Panc1 (cell line): ENCODE measurements around the gene PSMC1.

GRCh38 chr14:88322973-88323160 is 202 bp downstream of the KCNK10 start:
- RRBS, 2 experiments: 6% methylated on average over 6 of the region's 10 CpGs; no CpG with 5 or more reads in 1 of the 2 experiments

GRCh38 chr14:88551848-88552523 is 2.8 kb downstream of the PTPN21 start:
- RRBS, 2 experiments: 8% methylated on average over 5 of the region's 29 CpGs; no CpG with 5 or more reads in 1 of the 2 experiments

DNA sequence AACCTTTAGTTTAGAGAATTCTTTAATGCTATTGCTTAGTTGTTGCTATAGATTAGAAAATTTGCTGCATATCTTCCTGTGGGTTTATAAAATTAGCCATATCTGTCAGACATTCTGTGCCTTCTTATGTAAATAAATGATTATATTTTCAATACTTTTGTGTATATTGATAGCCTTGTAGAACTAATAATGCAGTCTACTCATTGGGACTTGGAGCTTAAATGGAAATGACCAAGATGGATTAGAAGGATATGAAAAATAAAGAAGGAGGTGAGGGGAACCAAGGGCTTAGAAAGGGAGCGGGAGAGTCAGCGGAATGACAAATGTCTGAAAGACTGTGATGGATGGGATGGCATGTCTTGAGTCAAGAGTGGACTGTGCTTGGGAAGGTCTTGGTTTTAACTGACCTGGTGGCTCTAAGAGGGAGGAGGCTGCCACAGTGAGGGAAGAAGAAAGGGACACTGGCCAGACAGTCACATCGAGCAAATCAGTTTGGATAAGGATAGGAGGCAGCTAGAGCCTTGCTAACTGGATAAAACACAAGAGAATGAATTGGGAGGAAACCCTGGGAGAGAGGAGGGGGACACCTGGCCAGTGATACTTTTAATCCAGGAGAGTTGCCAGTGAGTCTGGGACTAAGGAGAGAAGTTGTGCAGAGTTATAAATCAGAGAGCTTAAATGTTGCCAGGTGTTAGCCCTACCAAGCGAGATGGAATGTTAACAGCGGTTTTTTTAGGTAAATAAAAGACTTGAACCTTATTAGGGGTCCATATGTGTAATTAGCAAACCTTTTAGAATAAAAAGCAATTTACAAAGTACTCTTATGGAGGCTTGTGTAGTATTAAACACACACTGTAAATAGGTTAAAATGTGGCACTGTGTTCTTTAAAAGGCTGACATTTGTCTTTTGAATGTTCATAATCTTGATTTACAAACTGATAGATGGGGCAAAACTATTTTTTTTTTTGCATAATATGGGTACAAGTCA is 9.6 kb downstream of the TTC8 start:
- RRBS, 2 experiments: no CpG with 5 or more reads among the region's 5 CpGs

DNA sequence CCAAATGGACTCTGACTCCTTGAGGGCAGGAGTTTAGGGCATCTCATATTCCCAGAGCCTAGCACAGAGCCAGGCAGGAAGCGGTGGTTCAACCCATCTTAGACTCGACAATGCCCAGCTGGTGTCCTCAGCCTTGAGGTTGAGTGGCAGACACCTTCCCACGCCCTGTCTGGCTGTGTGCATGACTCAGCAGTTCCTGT is 176.0 kb downstream of the TTC8 start:
- RRBS, 2 experiments: no CpG with 5 or more reads among the region's 3 CpGs

DNA sequence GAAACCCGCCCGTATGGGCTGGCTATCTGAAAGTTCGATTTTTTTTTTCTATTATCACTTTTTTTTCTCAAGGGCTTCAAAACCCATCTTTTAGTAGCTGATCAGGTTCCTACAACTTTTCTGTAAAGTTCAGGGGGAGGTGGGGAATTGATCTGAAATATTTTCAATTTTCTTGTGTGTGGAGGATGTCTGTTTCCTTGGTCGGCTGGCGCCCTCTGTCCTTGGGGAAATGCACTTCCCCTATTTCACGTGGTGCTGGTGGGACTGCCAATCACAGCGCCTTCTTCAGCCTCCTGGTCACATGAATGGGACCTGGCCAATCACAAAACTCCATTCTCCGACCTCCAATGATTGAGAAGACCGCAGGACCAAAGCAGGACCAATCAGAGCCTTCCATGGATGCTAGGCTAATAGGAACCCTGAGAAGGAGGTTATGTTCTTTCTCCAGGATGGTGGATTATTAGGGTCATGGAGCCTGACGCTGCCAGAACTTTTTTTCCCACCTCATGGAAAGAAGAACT is 188.6 kb downstream of the TTC8 start:
- RRBS, 2 experiments: no CpG with 5 or more reads among the region's 10 CpGs

- RRBS, 2 experiments: no CpG with 5 or more reads among the region's 18 CpGs
Measured at GRCh38 chr14:89158051-89159043, 258.7 kb downstream of the FOXN3 start.

- RRBS, 2 experiments: no CpG with 5 or more reads among the region's 32 CpGs
Measured at GRCh38 chr14:89162536-89163238, 254.3 kb downstream of the FOXN3 start.

DNA sequence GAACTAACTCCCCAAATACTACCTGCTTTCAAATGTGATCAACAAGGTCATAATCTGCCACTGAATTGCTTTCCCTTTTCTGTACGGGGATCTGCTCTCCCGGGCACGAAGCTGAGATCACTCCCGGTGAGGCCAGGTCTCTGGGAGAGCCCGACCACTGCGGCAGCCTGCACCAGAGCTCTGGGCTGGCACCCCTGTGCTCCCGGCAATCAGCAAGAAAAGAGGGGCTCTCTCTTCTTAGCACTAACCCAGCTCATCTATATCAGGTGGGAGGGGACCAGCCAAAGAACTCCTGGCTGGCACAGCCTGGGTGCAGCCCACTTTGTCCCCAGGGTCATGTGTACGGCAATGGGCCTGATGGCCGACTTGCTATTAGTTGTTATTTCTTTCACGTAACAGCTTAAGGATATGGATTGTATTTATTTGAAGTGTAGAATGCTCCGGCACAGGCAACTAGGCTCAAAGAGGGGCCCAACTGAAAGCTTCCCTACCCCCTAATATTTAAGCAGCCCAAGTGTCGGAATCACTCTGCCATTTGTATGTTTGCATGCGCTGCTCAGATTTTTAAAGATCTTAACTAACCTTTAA is 156.7 kb downstream of the FOXN3 start:
- RRBS, 2 experiments: 70 to 87% methylated on average over 3 of the region's 13 CpGs

GRCh38 chr14:89381780-89382549 is 35.1 kb downstream of the FOXN3 start:
- RRBS, 2 experiments: no CpG with 5 or more reads among the region's 6 CpGs

GRCh38 chr14:89422491-89422997 is 5.5 kb upstream of the FOXN3 start:
- RRBS, 2 experiments: no CpG with 5 or more reads among the region's 9 CpGs

DNA sequence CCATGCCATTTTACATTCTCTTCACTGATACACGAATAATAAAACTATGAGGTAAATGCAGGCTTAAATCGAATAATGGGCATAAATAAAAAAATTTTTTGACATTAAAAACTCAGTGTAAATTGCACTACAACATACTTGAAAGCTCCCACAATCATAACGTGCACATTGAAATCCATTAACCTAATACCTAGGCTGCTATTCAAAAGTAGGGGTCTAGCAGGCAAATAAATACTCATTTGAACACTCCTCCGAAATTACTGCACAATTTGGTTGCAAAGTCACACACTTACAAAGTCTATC is 76.1 kb upstream of the FOXN3 start:
- RRBS, 2 experiments: no CpG with 5 or more reads among the region's 4 CpGs

DNA sequence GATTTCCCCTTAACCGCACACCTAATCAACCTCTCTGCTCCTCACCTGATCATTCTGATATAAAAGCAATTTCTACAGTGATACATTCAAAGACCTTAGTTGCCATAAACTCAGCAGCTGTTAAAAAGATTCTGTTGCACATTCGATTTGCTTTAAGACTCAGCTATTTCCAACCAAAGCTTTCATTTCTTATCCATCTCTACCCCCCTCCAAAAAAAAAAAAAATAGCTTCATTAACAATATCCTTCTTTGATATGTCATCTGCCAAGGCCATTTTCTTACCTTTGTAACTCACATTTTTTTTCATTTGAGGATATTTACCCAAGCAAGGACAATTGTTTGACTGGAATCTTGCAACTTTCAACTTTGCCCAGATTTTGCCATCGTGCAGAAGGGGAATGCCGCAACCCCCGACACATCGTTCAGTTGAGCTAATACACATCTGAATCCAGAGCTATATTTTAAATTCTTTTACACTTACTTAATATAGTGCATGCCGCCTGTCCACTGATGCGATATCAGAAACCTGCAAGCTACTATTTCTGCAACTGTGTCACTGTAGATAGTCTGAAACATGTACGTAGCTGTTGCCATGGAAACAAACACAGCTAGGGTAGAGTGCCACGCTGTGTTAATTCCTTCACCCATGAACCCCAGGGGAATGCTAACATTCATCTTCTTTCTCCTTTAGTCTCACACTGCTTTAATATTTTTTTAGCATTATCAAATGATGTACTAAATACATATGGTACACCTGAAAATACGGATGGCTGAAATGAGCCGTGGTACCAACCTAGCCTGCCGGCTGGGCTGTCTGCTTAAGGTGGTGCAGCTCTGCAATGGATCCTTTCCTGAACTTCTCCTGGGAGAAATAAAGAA is 76.9 kb upstream of the FOXN3 start:
- RRBS, 2 experiments: no CpG with 5 or more reads among the region's 13 CpGs

DNA sequence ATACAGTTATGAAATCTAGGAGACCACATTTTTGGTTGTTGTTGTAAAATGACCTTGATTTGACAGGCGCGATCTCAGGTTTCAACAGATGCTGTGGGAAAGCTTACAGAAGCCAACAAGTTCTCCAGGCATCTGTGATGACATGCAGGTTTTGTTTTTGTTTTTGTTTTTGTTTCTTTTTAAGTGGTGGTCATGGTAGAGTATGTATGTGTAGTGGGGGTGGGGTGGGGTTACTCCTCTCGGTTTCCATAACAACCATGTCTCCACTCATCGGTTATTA is 199.8 kb upstream of the FOXN3 start:
- RRBS, 2 experiments: no CpG with 5 or more reads among the region's 4 CpGs

GRCh38 chr14:89617142-89617377 is 200.0 kb upstream of the FOXN3 start:
- RRBS, 2 experiments: no CpG with 5 or more reads among the region's 2 CpGs

GRCh38 chr14:90256341-90256915 is at the start of gene PSMC1:
TSS of gene PSMC1 (plus strand) at chr14:90256553.
- RRBS, 2 experiments: 2 to 5% methylated on average over 8 of the region's 40 CpGs

DNA sequence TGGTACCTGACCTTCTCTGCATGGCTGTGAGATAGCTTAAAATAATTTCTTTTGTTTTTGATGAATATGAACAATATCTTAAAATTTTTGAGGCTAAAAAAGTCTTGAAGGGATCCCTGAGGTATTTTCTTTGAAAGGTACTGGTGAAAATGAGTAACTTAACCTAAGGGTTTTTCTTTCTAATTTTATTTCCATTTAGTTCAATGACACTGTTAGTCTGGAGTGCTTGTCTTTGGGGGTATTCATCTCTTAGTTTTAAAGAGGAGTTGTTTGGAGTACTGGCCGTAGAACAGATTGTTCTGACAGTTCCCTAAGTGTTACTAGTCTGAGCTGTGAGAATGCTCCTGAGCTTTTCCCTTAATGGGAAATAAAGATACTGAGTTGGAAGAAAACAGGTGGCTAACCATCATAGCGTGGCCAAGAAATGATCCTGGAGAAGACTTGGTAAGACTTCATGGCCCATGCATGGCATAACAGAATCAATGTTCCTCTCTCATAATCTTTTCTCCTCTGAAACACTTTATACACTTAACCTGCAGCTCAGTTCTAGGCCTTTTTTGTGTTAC is 6.1 kb downstream of the CALM1 start:
- RRBS, 2 experiments: no CpG with 5 or more reads among the region's 2 CpGs

GRCh38 chr14:90517483-90517693 is 120.6 kb downstream of the CALM1 start:
- RRBS, 2 experiments: no CpG with 5 or more reads among the region's 6 CpGs

DNA sequence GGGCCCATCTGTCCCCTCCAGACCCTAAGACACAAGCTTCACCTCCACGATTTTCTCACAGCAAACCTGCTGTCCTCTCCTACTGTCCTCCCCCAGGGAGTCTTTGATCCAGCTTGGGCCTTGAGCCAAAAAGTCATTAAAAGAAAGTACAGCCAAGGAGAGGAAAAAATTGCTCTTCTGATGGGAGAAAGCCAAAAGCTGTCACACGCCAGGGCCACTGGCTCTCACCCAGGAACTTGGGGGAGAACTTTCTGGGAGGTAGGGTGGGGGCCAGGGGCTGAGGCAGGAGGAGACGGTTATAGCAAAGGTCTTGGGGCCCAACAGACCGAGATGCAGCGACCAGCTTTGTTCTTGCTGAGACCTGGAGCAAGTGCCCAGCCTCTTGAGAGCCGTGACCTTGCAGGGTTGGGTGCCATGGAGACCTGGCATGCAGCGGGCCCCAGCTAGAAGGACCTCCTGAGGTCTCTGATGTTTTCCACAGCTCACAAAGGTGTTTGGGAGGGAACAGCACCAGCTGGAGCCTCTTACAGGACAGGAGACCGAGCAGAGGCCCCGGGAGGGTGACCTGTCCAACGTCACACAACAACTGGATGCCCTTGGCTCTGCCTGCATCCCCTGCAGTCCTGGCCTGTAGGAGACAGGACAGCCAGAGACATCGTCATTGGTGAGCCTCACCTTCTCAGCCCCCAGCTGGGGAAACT is 124.4 kb downstream of the CALM1 start:
- RRBS, 2 experiments: no CpG with 5 or more reads among the region's 11 CpGs

- RRBS, 2 experiments: 97% methylated on average over 3 of the region's 31 CpGs; no CpG with 5 or more reads in 1 of the 2 experiments
Measured at GRCh38 chr14:90553669-90554882, 157.2 kb downstream of the CALM1 start.